ENCODE measurements around the gene MKRN2OS.

- RAMPAGE, long total RNA: no peak
- RRBS, 2 experiments: no CpG with 5 or more reads among the region's 7 CpGs
CAGE:
- cytosol, long polyA minus RNA: no peak
- cytosol, long polyA plus RNA: no peak
- long polyA plus RNA: no peak
- nucleolus, long total RNA: no peak
- nucleus, long polyA plus RNA: no peak
- nucleus, long total RNA: no peak
Observed at GRCh38 chr3:10988049-10988406, 4.5 kb upstream of the SLC6A1 start.

DNA sequence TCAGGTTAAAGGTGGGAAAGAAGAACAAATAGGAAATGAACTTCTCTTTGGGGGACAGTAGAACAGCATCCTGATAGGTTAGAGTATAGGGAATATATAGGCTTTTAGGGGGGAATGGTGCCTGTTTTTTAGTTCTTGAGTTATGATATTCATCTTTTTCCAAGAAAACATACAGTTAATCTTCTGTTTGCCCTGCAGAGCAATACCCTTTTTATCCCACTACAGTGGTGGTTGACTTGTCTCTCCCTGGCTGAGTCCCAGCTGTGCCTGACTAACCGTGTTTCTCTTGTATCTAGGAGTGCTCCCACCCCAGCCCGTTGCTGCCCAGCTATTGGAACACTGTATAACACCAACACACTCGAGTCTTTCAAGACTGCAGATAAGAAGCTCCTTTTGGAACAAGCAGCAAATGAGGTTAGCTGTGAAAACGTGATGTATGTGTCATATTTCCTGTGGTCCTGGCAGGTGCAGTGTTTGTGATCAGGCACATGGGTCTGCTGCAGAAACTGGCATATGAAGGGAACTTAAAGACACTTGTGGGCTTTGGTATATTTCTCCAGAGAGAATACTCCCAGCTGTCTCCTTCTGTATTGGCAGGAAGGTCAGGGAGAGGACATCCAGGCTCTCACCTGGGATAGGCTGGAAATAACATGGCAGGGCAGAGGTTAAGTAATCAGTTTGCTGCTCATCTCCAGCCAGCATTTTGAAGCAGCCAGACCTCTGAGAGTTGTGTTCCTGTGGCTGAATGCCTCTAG, 34.6 kb downstream of the ATG7 start:
- RAMPAGE, long total RNA: no peak
- RRBS, 2 experiments: no CpG with 5 or more reads among the region's 4 CpGs
CAGE:
- cytosol, long polyA minus RNA: no peak
- cytosol, long polyA plus RNA: no peak
- long polyA plus RNA: no peak
- nucleolus, long total RNA: no peak
- nucleus, long polyA plus RNA: no peak
- nucleus, long total RNA: no peak

- RAMPAGE, long total RNA: no peak
- RRBS, 2 experiments: no CpG with 5 or more reads among the region's 4 CpGs
CAGE:
- cytosol, long polyA minus RNA: no peak
- cytosol, long polyA plus RNA: no peak
- long polyA plus RNA: no peak
- nucleolus, long total RNA: no peak
- nucleus, long polyA plus RNA: no peak
- nucleus, long total RNA: no peak
Observed at GRCh38 chr3:11308041-11308498, 35.9 kb downstream of the ATG7 start.

DNA sequence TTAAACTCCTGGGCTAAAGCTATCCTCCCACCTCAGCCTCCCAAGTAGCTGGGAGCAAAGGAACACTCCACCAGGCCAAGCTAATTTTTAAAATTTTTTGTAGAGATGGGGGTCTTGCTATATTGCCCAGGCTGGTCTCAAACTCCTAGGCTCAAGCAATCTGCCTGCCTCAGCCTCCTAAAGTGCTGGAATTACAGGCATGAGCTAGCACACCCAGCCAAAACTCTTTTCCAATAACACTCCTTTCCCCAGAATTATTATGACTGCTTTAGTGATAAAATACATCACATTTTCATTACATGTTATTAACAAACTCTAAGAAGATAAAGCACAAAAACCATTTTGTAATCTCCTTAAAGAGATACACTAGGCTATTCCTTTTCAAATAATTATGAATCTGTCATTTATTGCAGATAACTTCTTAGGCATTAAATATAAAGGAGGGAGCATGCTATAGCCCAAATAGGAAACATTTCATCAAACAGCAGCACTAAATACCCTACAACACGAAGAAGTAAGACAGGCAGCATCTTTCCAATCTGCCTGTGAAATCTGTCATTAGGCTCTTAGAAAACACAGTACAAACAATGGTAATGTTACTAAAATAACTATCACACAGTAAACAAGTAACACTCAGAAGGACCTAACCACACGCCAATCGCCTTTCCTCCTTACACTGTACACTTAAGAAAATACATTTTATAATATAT, 45.0 kb downstream of the VGLL4 start:
- RAMPAGE, long total RNA: no peak
- RRBS, 2 experiments: no CpG with 5 or more reads among the region's 3 CpGs
CAGE:
- cytosol, long polyA minus RNA: no peak
- cytosol, long polyA plus RNA: no peak
- long polyA plus RNA: no peak
- nucleolus, long total RNA: no peak
- nucleus, long polyA plus RNA: no peak
- nucleus, long total RNA: no peak

- RAMPAGE, long total RNA: no peak
- RRBS, 2 experiments: no CpG with 5 or more reads among the region's 17 CpGs
CAGE:
- cytosol, long polyA minus RNA: no peak
- cytosol, long polyA plus RNA: no peak
- long polyA plus RNA: no peak
- nucleolus, long total RNA: no peak
- nucleus, long polyA plus RNA: no peak
- nucleus, long total RNA: no peak
Observed at GRCh38 chr3:11600346-11601115, 43.2 kb downstream of the VGLL4 start.

- RAMPAGE, long total RNA: no peak
- RRBS, 2 experiments: no CpG with 5 or more reads among the region's 4 CpGs
CAGE:
- cytosol, long polyA minus RNA: no peak
- cytosol, long polyA plus RNA: no peak
- long polyA plus RNA: no peak
- nucleolus, long total RNA: no peak
- nucleus, long polyA plus RNA: no peak
- nucleus, long total RNA: no peak
Observed at GRCh38 chr3:12239431-12239630, 49.5 kb upstream of the PPARG start.

GRCh38 chr3:12426189-12426735, 58.0 kb upstream of the TSEN2 start:
- RAMPAGE, long total RNA: no peak
- RRBS, 2 experiments: no CpG with 5 or more reads among the region's 6 CpGs
CAGE:
- cytosol, long polyA minus RNA: no peak
- cytosol, long polyA plus RNA: no peak
- long polyA plus RNA: no peak
- nucleolus, long total RNA: no peak
- nucleus, long polyA plus RNA: no peak
- nucleus, long total RNA: no peak

DNA sequence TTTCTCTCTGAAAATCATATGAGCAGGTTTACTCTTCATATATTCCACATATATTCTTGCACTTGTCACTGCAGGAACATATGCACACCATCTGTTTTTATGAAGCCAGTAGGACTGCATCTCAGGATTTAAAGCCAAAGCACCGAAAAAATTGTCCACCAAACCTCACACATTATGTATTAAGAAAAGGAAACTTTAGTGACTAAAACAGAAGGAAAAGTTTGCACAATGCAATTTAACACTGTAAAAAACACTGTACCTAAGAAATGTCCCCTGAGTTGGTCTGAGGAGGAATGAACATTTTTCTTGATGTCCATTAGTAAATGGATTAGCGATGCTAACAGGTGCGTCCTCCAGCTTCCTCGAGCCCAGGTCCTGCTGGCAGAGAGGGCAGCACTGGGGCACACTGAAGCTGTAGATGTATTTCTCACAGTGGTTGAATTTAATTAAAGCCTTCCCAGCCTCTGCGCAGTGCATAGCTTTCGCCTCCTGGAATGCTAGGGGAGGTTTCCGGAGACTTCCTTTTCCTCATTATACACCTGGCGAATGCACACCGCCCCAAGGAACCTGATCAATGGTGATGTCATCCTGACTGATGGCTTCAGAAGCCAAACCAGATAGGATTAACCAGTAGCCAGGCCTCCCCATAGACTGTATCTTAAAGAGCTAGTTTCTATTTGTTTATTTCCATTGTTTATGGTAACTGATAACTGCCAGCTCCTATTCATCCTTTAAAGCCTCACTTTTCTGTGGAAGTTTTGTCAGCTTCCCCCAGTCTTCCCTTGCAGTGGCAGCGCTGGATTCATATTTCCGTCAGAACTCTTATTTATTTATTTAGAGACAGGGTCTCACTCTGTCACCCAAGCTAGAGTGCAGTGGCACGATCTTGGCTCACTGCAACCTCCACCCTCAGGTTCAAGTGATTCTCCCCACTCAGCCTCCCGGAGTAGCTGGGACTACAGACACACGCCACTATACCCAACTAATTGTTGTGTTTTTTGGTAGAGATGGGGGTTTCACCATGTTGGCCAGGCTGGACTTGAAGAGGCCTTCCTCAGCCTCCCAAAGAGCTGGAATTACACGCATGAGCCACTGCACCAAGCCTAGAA, at the start of gene MKRN2OS:
MKRN2OS (minus strand) TSS at position 512 of the 1,109 bp plus-strand sequence.
- RAMPAGE, long total RNA: no peak
- RRBS, 2 experiments: no CpG with 5 or more reads among the region's 15 CpGs
CAGE:
- cytosol, long polyA minus RNA: no peak
- cytosol, long polyA plus RNA: no peak
- long polyA plus RNA: no peak
- nucleolus, long total RNA: no peak
- nucleus, long polyA plus RNA: no peak
- nucleus, long total RNA: no peak

DNA sequence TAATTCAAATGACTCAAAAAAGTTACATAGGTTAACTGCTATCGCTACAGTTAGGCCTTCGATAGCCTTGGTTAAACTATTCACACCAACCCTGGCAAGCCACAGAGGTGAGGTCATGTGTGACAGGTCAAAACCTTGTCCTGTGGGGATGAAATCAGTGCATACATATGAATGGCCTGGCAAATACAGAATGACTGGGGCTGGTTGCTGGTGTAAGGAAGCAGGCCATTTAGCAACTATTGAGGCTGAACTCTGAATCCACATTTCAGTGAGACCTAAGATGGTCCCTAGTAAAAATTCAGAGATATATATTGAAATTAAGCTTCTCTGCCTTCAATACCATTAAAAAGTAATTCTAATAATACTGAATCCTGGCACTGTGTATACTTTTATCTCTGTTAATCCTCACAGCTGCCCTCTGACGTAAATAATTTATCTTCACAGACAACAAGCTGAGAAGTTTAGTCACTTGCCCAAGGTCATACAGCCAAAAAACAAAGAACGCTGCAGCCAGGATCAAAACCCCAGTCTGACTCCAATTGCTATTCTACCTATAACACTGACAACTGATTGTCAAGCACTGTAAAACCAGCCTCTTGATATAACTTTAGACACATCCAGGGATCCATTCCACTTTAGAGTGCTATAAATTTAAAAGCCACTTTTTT, 35.3 kb downstream of the MKRN2 start:
- RAMPAGE, long total RNA: no peak
- RRBS, 2 experiments: no CpG with 5 or more reads among the region's 4 CpGs
CAGE:
- cytosol, long polyA minus RNA: no peak
- cytosol, long polyA plus RNA: no peak
- long polyA plus RNA: no peak
- nucleolus, long total RNA: no peak
- nucleus, long polyA plus RNA: no peak
- nucleus, long total RNA: no peak

- RAMPAGE, long total RNA: no peak
- RRBS, 2 experiments: no CpG with 5 or more reads among the region's 5 CpGs
CAGE:
- cytosol, long polyA minus RNA: no peak
- cytosol, long polyA plus RNA: no peak
- long polyA plus RNA: no peak
- nucleolus, long total RNA: no peak
- nucleus, long polyA plus RNA: no peak
- nucleus, long total RNA: no peak
Observed at GRCh38 chr3:12753428-12753994, 5.5 kb downstream of the TMEM40 start.

DNA sequence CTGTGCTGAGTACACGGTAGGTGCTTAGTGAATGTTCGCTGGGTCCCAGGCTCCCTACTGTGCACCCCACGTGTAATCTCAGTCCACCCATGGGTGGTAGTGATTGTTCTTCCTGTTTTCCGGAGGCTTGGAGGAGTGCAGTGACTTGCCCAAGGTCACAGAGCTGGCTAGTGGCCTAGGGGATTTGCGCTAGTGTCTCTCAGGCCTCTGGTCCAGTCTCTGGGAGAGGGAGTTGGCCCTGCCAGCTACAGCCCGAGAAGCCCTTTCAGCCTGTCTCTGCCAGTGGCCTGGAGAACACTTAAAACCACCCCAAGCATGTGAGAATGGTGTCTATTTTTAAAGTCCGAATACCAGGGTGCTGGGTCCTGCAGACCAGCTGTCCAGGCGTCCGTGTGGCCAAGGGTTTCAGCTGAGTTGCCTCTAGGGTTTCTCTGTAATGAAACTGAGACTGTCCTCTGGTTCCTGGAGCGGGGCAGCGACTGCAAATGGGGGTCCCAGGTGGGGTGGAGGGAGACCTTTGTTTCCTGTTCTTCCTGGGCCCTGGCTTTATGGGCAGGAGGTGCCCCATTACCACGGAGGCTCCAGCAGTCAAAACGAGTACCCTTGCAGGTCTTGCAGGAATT, 2.1 kb downstream of the CAND2 start:
- RAMPAGE, long total RNA: no peak
- RRBS, 2 experiments: no CpG with 5 or more reads among the region's 13 CpGs
CAGE:
- cytosol, long polyA minus RNA: no peak
- cytosol, long polyA plus RNA: no peak
- long polyA plus RNA: no peak
- nucleolus, long total RNA: no peak
- nucleus, long polyA plus RNA: no peak
- nucleus, long total RNA: no peak

GRCh38 chr3:12831247-12832038, 9.9 kb downstream of the RPL32 start:
- RAMPAGE, long total RNA: no peak
- RRBS, 2 experiments: no CpG with 5 or more reads among the region's 6 CpGs
CAGE:
- cytosol, long polyA minus RNA: no peak
- cytosol, long polyA plus RNA: no peak
- long polyA plus RNA: no peak
- nucleolus, long total RNA: no peak
- nucleus, long polyA plus RNA: no peak
- nucleus, long total RNA: no peak

DNA sequence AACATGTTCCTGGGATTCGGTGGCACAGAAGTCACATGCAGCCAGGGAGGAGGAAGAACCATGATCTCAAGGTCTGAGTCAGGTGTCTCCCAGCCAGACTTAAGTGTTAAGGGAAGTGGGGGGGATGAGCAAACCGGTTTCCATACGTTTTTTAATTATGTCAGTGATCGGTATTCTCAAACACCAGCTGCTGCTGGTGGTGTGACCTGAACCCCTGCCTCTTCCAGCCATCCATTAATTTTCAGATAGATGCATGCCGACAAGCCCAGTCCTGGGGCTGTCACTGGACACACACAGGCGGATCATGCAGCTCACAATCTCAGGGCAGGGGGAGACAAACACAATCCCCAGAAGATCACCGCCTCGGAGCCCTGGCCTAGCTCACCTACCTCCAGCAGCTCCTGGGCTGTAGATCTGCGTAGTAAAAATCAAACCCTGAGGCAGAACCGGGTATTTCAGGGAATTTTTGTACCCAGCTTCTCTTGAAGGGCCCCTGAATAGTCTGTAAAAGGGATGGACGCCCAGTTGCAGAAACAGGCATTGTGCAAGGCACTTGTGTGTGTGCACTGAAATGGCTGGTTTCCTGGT, 54.7 kb upstream of the RPL32 start:
- RAMPAGE, long total RNA: no peak
- RRBS, 2 experiments: no CpG with 5 or more reads among the region's 11 CpGs
CAGE:
- cytosol, long polyA minus RNA: no peak
- cytosol, long polyA plus RNA: no peak
- long polyA plus RNA: no peak
- nucleolus, long total RNA: no peak
- nucleus, long polyA plus RNA: no peak
- nucleus, long total RNA: no peak

GRCh38 chr3:12915451-12915863, 74.1 kb upstream of the RPL32 start:
- RAMPAGE, long total RNA: no peak
- RRBS, 2 experiments: 90 to 100% methylated on average over 2 to 3 of the region's 12 CpGs
CAGE:
- cytosol, long polyA minus RNA: no peak
- cytosol, long polyA plus RNA: no peak
- long polyA plus RNA: no peak
- nucleolus, long total RNA: no peak
- nucleus, long polyA plus RNA: no peak
- nucleus, long total RNA: no peak

- RAMPAGE, long total RNA: no peak
- RRBS, 2 experiments: no CpG with 5 or more reads among the region's 14 CpGs
CAGE:
- cytosol, long polyA minus RNA: no peak
- cytosol, long polyA plus RNA: no peak
- long polyA plus RNA: no peak
- nucleolus, long total RNA: no peak
- nucleus, long polyA plus RNA: no peak
- nucleus, long total RNA: no peak
Observed at GRCh38 chr3:12942619-12943298, 101.4 kb upstream of the RPL32 start.

- RAMPAGE, long total RNA: no peak
- RRBS, 2 experiments: no CpG with 5 or more reads among the region's 7 CpGs
CAGE:
- cytosol, long polyA minus RNA: no peak
- cytosol, long polyA plus RNA: no peak
- long polyA plus RNA: no peak
- nucleolus, long total RNA: no peak
- nucleus, long polyA plus RNA: no peak
- nucleus, long total RNA: no peak
Observed at GRCh38 chr3:12970385-12971102, 102.7 kb downstream of the IQSEC1 start.

GRCh38 chr3:12991655-12992320, 81.4 kb downstream of the IQSEC1 start:
- RAMPAGE, long total RNA: no peak
- RRBS, 2 experiments: no CpG with 5 or more reads among the region's 10 CpGs
CAGE:
- cytosol, long polyA minus RNA: no peak
- cytosol, long polyA plus RNA: no peak
- long polyA plus RNA: no peak
- nucleolus, long total RNA: no peak
- nucleus, long polyA plus RNA: no peak
- nucleus, long total RNA: no peak

DNA sequence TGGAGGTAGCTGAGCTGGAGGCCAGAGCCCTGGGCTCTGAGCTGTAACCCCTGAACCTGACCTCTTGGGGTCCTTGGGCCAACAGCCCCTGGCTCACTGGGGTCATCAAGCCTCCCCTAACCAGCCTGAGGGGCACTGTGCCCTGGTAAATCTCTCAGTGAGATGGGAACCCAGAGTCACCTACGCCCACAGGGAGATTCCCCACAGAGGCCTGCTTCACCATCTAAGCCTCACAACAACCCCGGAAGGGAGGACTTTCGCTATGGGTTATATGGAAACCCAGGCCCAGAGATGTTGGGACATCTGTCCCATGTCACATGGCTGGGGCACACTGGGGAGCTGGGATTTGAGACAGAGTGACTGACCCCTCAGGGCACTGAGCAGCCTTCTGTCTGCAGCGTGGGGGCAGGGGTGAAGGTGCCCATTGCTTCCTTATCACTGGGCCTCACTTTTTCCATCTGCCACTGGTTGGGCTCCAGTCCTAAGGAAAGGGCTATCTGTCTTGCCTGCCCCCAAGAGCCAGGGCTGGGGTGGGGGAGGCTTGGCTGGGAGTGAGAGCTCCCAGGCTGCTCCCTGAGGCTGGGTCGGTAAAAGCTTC, 59.0 kb downstream of the IQSEC1 start:
- RAMPAGE, long total RNA: no peak
- RRBS, 2 experiments: no CpG with 5 or more reads among the region's 5 CpGs
CAGE:
- cytosol, long polyA minus RNA: no peak
- cytosol, long polyA plus RNA: no peak
- long polyA plus RNA: no peak
- nucleolus, long total RNA: no peak
- nucleus, long polyA plus RNA: no peak
- nucleus, long total RNA: no peak

DNA sequence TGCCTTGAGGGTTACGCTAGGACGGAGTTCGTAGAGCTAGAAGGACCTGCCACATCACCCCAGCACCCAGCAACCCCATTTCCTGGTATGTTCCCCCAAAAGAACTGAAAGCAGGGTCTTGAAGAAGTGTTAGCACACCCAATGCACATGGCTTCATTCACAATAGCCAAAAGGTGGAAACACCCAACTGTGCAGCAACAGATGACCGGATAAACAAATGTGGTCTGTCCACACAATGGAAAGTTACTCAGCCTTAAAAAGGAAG, 157.7 kb downstream of the NUP210 start:
- RAMPAGE, long total RNA: no peak
- RRBS, 2 experiments: no CpG with 5 or more reads among the region's 4 CpGs
CAGE:
- cytosol, long polyA minus RNA: no peak
- cytosol, long polyA plus RNA: no peak
- long polyA plus RNA: no peak
- nucleolus, long total RNA: no peak
- nucleus, long polyA plus RNA: no peak
- nucleus, long total RNA: no peak

DNA sequence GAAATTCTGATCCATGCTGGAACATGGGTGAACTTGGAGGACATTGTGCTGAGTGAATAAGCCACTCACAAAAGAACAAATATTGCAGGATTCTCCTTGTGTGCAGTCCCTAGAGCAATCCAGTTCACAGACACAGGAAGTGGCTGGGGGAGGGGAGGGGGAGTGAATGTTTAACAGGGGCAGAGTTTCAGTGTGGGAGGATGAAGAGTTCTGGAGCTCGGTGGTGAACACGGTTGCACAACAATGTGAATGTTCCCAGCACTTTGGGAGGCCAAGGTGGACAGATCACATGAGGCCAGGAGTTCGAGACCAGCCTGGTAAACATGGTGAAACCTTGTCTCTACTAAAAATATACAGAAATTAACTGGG, 157.4 kb downstream of the NUP210 start:
- RAMPAGE, long total RNA: no peak
- RRBS, 2 experiments: no CpG with 5 or more reads among the region's 3 CpGs
CAGE:
- cytosol, long polyA minus RNA: no peak
- cytosol, long polyA plus RNA: no peak
- long polyA plus RNA: no peak
- nucleolus, long total RNA: no peak
- nucleus, long polyA plus RNA: no peak
- nucleus, long total RNA: no peak